Measurements from ENCODE around the genes OR4K2, OR4K15, OR4K13, TTC5, EDDM3B, RNASE2 and RNASE13.

- RAMPAGE, long total RNA: no peak
- RRBS: no CpG with 5 or more reads among the region's 1 CpG
Measured at GRCh38 chr14:19874957-19875420, at the start of gene OR4K2. Gene OR4K2 (plus strand): TSS chr14:19875142.

- RAMPAGE, long total RNA: no peak
- RRBS: no CpG with 5 or more reads among the region's 3 CpGs
Measured at GRCh38 chr14:19975330-19975667, at the start of gene OR4K15. Gene OR4K15 (plus strand): TSS chr14:19975591.

DNA sequence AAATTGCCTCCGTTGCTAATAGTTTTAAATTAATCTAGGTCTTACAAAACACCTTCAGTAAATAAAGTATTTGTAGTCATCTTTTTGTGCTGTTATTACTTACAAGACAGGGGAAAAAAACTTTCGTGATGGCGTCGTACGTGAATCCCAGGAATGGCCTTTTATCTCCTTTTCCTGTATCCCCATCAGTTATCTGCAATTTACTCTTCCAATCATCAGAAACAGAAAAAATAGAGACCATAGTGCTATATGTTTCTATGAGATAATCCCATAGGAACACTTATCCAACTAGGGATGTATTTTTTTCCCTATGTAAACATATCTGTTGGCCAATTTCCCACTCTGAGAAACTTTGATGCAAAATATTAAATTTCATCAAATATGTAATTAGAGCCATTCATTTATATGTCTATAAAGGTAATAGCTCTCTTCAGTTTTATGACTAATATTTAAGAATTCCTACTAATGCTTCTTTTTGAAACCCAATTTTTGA lies at the start of gene OR4K13:
Gene OR4K13 (minus strand): TSS at position 204 of the 493 bp plus-strand sequence.
- RAMPAGE, long total RNA: no peak
- RRBS: no CpG with 5 or more reads among the region's 5 CpGs

DNA sequence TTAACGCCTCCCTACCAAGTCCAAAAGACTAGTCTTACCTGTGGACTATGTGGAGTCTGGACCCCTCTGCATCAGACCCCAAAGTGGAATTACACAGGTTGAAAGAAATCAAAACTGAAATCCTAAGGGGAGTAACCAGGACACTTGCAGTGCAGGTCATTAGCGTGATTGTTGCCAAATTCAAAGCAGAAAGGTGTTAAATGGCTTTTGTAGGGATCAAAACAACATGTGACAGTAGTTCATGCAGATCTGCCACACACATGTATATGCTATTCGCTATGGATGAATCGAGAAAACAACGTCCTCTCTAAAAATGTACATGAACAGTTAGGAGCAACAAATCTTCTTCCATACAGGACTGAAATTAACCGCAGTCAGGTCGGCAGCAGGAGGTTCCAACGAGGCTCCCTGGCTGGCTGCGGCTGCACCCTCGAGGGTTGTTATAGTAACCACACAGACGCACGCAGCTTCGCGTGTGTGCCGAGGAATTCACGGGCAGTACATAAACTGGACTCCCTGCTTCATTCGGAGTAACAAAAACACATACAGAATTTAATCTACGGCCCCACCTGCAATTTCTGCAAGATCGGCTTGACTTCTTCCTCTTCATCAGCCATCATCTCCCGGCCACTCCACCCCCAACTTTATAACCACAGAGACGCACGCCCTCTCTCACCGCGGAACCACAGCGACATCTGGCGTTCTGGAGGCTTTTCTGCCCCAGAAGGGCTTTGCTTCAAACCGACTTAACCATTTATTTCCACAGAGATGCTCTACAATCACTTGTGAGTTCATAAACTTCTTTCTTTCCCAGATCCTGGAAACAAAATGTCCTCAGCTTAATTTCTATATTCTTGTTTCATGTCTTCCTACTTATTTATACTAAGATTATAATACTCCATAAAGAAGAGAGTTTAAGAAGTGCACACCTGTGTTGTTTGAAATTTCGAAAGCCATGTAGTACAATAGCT lies at the start of gene TTC5:
Gene TTC5 (minus strand): TSS at position 634 of the 971 bp plus-strand sequence.
- RAMPAGE, long total RNA: no peak
- RRBS: no CpG with 5 or more reads among the region's 28 CpGs

DNA sequence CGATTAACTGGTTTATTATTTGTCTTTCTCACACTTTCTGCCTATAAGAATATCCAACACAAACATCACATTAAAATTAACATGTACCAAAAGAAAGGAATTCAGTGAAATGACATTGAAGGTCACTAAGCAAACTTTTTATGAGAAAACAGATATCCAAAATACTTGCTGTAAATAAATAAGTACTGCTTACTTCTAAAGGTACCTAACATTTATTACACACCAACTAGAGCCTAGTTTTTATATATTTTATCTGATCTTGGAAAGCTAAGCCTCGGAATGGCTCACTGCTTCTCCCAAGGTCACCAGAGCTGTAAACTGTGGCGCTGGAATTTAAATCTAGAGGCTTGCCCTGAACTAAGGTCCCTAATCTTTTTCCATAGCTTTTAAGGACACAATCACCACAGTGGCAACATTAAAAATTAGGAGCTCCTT lies 793 bp downstream of the CCNB1IP1 start:
- RAMPAGE, long total RNA: no peak
- RRBS: no CpG with 5 or more reads among the region's 3 CpGs

- RAMPAGE, long total RNA: no peak
- RRBS: no CpG with 5 or more reads among the region's 11 CpGs
Measured at GRCh38 chr14:20376130-20376739, 32.8 kb downstream of the PARP2 start.

DNA sequence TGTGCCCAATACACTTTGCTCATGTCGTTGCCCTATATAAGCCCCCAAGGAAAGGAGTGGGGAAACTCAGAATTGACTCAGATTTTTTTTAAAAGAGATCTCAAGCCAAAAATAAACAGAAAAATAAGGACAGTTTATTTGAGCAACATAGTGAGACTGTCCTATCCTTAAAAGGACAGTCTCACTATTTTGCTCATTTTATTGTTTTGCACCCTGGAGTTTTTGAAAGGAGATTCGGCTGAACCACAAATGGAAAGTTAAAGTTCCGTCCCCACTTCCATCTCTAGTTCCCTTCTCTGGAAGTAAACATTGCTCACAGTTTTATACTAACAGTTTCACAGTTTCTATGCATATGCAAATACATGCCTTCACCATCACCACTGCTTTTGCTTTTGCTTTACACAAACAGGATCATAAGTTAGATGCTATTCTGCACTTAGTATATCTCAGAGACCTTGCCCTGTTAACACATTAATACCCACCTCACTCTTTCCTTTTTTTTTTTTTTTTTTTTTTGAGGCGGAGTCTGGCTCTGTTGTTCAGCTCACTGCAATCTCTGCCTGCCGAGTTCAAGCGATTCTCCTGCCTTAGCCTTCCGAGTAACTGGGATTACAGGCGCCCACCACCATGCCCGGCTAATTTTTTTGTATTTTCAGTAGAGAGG lies 982 bp downstream of the TEP1 start:
- RAMPAGE, long total RNA: no peak
- RRBS: no CpG with 5 or more reads among the region's 9 CpGs

GRCh38 chr14:20417276-20418222 lies 4.2 kb upstream of the TEP1 start:
- RAMPAGE, long total RNA: no peak
- RRBS: no CpG with 5 or more reads among the region's 7 CpGs

GRCh38 chr14:20419267-20419772 lies 6.0 kb upstream of the TEP1 start:
- RAMPAGE, long total RNA: no peak
- RRBS: no CpG with 5 or more reads among the region's 3 CpGs

DNA sequence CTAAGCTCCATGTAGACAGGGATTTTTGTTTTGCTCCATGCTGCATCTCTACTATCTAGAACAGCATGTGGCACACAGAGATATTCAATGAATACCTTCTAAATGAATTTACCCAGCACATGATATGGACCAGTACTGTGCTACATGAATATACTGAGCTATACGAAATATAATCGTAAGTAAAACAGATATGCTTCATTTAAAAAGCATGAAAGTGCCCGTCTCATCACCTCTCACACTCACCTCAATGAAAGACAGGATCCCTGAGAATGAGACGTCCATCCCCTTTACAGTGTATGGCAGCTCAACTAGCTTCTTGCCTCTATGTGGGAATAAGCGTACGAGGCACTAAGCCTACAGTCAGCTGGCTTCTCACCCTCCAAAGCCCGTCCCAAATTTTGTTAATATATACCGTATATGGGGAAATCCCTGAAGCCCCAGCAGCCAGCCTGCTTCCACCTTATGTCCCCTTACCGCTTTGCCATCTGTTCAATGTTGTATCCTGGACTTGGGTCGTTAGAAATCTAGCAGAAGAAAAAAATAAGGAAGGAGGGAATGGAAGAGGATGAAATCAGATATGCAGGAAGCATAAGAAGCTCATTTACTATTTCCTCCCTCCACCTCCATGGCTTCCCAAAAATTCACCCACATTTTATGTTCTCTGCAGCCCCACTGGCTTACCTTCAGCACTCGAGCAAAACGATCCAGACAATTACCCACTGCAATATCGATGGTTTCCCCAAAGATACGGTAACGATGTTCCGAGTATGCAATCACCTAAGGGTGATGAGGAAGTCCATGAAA lies 5.9 kb downstream of the OSGEP start:
- RAMPAGE, long total RNA: no peak
- RRBS: no CpG with 5 or more reads among the region's 16 CpGs

- RAMPAGE, long total RNA: no peak
- RRBS: no CpG with 5 or more reads among the region's 10 CpGs
Measured at GRCh38 chr14:20461855-20462118, 553 bp upstream of the PIP4P1 start.

GRCh38 chr14:20683891-20684050 lies 589 bp upstream of the RNASE4 start:
- RAMPAGE, long total RNA: no peak
- RRBS: no CpG with 5 or more reads among the region's 3 CpGs

GRCh38 chr14:20715405-20715621 lies 26.7 kb downstream of the ANG start:
- RAMPAGE, long total RNA: no peak

GRCh38 chr14:20730959-20731304 lies 14.8 kb upstream of the EDDM3A start:
- RAMPAGE, long total RNA: no peak
- RRBS: no CpG with 5 or more reads among the region's 4 CpGs

DNA sequence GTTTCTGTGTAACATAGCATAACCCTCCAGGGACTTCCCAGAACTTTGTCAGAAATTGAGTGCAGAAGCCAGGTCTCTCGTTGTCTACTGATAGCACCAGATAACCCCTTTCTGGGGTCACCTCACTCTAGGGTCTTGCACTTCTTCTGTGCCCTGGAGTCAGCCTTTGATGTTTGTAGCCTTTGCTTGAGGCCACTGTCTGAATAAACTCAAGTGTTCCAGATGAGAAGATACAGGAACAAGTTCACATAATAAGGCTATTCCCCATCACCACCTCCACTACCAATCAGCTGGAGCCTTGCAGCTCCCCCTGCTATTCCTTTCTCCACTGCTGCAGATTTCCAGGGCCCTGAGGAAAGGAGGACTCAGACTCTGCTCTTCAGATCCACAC lies at the start of gene EDDM3B:
Gene EDDM3B (plus strand): TSS at position 336 of the 391 bp plus-strand sequence.
- RAMPAGE, long total RNA: no peak
- RRBS: no CpG with 5 or more reads among the region's 1 CpG

DNA sequence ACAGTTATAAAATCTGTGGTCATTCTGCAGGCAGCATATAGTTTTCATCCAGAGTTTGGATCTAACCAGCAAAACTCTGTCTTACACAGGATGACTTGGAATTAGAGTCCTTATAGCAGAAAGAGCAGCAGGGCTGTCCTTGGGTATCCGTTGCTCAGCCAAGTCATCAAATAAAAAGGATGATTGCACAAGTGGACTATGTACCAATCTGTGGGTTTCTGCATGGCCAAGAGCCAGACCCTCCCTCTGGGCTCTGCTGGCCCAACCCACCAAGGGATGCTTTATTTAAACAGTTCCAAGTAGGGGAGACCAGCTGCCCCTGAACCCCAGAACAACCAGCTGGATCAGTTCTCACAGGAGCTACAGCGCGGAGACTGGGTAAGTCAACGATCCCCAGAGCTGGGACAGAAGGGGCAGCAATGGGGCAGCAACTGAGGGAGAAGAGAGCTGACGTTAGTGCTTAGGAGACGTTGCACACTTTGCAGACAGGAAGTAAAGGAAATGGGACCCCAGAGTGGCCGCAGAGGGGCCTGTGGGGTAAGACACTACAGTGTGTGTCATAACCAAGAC lies at the start of gene RNASE2:
Gene RNASE2 (plus strand): TSS at position 329 of the 570 bp plus-strand sequence.
- RAMPAGE, long total RNA: no peak
- RRBS: no CpG with 5 or more reads among the region's 7 CpGs

- RAMPAGE, long total RNA: no peak
- RRBS: no CpG with 5 or more reads among the region's 2 CpGs
Measured at GRCh38 chr14:21034733-21035057, at the start of gene RNASE13. Gene RNASE13 (minus strand): TSS chr14:21034807.

DNA sequence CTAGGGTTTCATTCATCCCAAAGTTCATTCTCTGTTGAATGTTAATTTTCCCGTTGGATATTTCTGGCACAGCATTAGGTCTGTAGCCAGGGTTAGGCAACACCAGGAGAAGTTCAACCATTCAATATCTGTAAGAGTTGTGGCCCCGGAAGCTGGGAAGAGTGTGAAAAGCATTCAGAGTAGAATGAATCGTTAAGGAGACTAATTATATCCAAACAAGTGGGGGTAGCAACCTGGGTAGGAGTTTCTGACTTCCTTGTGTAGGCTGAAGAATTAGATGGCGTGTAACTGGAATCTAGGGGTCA lies 3.5 kb downstream of the RNASE8 start:
- RAMPAGE, long total RNA: no peak
- RRBS: no CpG with 5 or more reads among the region's 4 CpGs

- RAMPAGE, long total RNA: no peak
- RRBS: no CpG with 5 or more reads among the region's 5 CpGs
Measured at GRCh38 chr14:21072045-21072695, 2.1 kb downstream of the ARHGEF40 start.

DNA sequence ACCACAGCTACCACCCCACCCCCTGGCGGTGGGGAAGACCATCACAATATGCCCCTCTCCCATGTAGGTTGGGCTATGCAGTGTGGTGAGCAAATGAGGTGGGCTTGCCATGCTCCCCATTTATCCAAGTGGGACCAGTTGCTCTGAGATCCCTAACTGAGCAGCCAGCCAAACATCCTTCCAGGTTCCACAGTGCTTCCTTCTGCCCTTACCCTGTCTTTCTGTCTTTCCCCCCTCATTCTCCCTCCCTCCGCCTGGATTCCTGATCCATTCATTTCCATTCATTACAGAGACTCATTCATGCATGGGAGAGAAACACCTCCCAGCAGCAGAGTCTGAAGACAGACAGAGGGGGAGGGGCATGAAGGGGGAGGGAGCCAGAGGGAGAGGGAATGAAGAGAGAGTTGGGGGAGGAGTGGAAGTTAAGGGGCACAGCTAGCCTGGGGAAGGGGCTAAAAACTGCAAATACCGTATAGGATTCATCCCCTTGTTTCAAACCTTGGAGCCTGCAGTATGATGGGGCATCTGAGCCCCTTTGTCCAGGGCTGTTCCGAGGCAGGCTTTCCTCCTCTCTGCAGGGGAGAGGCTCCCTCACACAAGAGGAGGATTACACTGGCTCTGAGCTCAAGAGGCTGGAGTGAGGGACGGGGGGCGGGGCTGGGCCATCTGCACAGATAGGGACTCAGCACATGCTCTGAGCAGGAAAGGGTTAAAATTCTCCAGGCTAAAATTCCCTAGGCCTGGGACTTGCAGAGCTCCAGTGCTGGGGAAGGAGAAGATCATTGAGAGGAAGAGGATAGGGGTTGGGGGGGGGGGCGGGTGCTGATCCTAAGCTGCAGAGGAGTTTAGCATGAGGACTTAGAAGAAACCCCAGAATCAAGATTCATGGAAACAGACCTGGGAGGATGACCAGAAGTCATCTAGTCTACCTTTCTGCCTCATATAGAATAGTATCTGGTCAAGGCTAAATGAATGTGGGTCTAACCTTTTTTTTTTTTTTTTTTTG lies 4.2 kb downstream of the ZNF219 start:
- RAMPAGE, long total RNA: no peak
- RRBS: no CpG with 5 or more reads among the region's 7 CpGs